AG09309 (cell line): ENCODE measurements around a stretch of chr3.

DNA sequence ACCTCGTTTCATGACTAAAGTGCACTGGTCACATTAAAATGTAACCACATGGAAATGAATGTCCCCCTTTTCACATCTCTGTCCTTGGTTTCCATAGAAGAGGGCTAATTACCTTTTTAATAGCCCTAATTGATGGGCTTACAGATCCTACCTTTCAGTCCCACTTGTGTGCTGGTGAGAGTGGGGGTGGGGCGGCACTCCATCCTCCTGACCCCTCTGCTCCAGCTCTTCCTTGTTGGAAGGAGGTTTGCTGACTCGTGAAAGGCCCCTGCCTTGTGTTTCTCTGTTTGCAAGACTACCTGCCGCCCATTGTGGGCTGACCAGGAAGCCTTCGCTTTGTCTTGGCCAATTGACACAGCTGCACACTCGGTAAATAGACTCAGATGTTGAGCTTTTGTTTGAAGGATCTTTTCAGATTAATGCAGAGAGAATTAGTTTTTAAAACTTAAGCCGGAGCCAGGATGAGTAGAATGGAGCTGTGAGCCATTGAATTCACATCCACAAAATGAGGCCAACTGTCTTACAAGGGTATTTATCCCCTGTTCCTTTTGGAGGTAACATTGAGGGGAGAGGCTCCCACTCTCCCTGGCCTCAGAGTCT, 197.3 kb upstream of the HES1 start:
- RRBS = no CpG with 5 or more reads among the region's 7 CpGs

DNA sequence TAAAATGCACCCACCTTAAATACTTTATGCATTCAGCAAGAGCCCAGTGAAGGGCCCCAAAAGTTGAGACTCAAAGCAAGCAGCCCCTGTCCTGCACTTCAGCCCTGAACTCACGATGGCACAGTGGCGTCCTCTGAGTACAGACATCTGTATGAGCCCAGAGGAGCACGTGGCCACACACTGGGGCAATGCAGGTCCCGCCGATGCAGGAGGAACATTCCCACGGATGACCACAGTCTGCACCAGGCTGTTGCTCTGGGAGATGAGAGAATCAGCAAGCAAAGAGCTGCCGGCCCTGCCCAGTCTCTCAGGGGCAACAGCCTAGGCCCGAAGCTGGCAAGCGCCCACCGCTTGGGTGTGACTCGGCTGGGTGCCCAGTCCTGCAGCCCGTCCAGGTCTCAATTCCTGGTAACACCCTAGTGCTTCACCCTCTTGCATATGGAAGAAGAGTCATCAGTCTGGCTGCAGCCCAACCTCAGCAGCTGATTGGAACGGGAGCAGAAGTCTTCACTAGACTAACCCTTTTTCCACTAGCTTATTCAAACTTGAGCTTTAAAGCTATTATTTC, 153.7 kb upstream of the HES1 start:
- RRBS = no CpG with 5 or more reads among the region's 13 CpGs

DNA sequence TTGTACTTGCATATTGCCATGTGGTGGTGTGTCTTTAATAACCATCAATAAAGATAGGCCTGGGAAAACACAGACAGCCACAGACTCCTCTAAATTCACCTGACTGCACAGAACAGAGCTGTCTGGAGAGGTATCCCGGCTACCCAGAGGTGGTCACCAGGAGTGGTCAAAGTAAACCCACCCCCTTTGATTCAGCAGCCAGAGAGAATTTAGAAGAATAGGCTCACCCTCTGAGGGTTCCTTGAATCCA, 11.6 kb upstream of the HES1 start:
- RRBS = no CpG with 5 or more reads among the region's 1 CpG

GRCh38 chr3:194250161-194250784, 100.9 kb downstream of the CPN2 start:
- RRBS = no CpG with 5 or more reads among the region's 9 CpGs

- RRBS = 64% methylated on average over 3 of the region's 5 CpGs
Observed at GRCh38 chr3:194261465-194261887, 89.7 kb downstream of the CPN2 start.

DNA sequence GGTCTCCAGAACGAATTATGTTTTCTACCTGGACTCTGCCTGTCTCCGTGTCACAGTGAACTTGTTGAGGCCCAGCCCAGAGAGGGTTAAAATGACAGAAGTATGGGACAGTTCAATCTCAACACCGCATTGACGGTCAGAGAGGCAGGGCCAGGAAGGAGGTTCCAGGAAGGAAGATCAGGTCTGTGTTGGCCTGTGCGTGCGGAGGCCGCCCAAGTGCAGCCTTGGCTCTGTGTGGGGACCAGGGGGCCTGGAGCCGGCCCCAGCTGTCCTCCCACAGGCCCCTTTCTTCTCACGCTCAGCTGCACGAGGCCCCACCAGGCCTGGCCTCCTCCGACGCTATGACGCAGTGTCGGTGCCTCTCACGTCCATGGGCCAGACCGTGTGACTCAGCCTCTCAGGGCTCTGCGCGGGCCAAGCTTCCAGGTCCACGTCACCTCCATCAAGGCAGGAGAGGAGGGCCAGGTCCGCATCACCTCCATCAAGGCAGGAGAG, 83.3 kb downstream of the CPN2 start:
- RRBS = no CpG with 5 or more reads among the region's 20 CpGs

DNA sequence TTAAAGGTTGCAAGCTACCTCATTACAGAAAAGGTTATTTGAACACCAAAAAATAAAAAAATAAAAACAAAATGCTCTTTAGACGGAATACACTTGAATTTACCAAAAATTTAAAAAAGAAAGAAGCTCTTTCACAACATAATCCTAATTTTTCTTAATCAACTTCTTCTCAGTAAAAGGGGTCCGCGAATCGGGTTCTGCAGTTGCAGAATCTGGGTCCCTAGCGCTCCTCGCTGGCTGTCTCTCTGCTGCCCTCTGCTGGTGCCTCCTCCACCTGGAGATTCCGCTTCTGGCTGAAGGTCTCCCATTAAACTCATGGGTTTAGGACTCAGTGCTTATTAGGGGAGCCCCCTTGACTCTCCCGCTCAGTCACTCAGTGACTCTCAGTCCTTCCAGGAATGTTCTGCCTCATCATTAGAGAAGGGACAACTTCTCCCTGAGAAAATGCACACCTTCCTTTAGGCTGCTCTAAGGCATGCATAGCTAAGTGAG, 7.2 kb downstream of the CPN2 start:
- RRBS = no CpG with 5 or more reads among the region's 8 CpGs

DNA sequence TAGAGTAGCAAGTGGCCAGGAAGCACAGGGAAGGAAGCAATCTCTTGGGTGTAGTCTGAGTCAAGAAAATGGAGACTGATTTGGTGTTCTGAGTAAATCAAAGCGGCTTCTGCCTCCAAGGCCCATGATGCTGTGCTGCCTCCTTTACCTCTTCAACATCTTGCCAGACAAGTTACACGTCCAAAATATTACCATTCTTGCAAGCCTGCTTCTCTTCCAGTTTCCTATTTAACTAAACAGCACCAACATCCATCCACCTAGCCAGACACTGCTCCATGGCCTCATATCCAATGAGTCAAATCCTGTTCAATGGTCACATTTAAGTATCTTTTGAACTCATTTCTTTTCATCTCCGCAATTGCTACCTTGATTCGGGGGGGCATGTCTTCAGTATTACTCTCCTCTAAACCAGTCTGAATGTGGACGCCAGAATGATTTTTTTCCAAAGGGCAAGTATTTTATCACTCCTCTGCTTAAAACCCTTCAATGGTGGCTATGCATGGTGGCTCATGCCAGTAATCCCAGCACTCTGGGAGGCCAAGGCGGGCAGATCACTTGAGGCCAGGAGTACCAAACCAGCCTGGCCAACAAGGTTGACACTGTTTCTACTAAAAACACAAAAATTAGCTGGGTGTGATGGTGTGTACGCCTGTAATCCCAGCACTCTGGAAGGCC, 35.1 kb downstream of the ATP13A3 start:
- RRBS = no CpG with 5 or more reads among the region's 7 CpGs

GRCh38 chr3:194452454-194453319, 34.1 kb downstream of the ATP13A3 start:
- RRBS = no CpG with 5 or more reads among the region's 6 CpGs

DNA sequence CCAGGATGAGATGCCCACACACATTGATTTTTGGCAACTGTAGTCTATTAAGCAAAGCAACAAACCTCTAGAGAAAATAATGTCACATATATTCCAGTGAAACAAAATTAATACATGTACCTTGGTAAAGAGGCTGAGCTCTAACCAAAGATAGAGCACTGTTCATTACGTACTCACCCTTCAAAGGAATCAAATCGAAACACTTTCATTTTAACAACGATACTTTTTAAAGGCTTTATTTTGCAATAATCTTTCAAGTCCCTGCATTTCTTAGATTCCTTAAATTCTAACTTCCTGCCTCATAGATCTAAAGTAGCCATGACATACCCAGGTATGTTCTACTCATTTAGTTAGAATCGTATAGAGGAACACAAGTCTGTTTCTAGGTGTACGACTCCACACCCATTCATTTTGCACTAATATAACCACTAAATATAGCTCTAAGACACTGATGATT, 1.5 kb downstream of the ATP13A3 start:
- RRBS = no CpG with 5 or more reads among the region's 5 CpGs

DNA sequence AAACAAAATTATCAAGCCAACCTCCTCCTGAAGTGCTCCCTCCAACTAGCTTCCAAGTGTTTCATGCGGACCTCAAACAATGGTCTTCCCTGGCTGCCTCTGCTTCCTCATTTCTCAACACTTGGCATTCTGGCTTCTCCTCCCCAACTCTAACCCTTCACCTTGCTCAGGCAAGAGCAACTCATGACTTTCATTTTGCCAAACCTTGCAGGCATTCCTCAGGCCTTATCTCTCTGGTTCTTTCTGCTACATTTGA, 1.5 kb upstream of the ATP13A3 start:
- RRBS = no CpG with 5 or more reads among the region's 1 CpG

DNA sequence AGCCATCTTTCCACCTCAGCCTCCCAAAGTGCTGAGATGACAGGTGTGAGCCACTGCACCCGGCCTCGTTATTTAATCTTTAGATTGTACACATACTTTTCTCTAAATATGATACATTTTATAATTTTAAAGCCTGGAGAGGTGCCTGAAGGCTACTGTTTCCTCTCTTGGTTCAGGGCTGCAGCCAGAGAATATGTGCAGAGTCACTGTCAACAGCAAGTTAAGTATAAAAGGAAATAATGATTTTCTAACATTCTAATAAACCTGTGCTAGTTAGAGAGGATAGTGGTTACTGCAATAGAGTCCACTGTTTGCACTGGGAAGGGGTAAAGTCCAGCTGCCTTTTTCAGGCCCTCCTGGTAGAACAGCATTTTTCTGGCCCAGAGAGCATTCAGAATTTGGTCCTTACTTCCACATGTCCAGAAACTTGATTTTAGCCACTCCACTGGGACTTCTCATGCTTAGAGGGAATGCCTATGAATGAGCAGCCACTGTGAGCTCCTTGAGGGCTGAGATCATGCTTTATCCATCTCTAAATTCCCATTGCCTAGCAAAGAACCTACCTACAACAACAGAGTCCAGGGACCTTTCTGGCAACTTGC, 50.0 kb upstream of the ATP13A3 start:
- RRBS = no CpG with 5 or more reads among the region's 2 CpGs

- RRBS = no CpG with 5 or more reads among the region's 16 CpGs
Observed at GRCh38 chr3:194609641-194610123, 23.5 kb downstream of the TMEM44 start.

DNA sequence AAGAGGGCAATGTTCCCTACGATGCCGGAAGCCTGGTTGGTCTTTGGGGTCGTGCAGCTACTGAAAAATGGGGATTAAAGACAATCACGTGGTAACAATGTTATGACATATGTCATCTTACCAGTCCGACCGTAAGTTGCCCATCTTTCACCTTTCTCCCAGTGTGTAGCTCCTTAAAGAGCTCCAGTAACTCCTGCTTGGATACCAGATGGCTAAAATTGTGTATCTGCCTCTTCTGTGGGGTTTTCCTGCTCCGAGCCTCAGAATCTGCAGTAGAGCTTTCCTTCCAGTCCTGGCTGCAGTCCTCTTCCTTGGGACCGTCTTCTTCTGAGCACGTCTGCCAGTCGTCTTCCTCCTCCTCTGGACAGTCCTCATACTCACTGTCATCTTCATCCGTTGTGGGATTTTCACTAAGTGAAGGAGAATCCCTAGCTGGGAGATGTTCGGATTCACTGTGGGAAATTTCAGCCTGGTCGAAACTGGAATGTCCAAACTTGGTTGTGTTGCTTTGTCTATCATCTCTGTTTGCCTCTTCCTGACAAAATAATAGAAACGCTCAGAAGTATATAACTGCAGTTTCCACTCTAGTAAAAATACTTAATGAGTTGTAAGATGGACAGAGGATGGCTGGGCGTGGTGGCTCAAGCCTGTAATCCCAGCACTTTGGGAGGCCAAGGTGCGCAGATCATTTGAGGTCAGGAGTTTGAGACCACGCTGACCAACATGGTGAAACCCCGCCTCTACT, 19.2 kb downstream of the LSG1 start:
- RRBS = no CpG with 5 or more reads among the region's 18 CpGs

DNA sequence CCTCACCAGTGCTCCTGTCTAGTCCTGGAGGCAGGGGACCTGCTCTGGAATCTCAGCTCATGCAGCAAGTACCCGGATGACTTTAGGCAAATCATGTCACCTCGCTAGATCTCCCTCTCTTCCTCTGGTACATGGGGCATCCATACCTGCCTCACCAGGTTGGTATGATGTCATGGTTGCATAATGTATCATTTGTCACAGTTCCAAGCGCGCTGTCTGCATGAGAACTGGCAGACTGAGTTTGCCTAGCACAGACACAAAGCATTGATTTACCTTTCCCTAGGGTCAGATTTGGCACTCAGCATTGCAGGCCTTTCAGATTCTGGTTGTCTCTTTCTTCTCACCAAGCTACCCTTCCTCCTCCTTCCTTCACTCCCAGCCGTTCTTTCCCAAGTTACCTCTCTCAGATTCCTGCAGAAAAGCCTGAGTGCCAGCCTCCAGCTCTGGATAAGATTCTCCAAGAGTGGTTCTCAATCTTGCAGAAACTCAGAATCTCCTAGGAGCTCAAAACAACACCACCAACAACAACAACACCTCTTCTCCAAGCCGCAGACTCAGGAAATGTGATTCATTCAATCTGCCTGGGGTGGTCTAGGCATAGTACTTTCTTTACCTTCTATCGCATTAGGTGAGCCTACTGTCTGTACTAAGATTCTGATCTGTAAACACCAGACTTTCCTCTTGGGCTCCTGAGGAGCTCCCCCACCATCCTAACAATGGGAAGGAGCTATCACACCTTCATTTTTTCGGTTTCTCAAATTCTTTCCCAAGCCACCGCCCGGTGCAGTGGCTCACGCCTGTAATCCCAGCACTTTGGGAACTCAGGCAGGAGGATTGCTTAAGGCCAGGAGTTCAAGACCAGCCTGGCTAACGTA, 29.6 kb downstream of the FAM43A start:
- RRBS = no CpG with 5 or more reads among the region's 12 CpGs

- RRBS = 69% methylated on average over 3 of the region's 17 CpGs
Observed at GRCh38 chr3:195030785-195031554, 240.0 kb downstream of the XXYLT1 start.

DNA sequence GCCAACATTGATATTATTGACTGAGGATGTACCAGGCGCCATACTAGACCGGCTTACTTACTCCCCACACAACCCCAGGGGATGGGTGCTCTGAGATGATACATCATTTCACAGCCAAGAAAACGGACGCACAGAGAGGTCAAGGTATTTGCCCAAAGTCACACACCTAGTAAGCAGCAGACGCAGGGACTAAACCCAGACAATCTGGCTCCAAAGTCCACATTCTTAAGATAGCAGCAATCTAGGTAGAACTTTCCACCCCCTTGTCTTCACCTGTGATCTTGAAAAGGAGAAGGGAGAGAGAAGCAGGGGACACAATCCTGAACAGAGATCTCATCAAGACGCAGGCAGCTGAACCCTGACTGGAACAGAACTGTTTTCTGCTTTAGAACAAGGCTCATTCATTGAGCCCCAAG, 200.6 kb downstream of the XXYLT1 start:
- RRBS = no CpG with 5 or more reads among the region's 6 CpGs

DNA sequence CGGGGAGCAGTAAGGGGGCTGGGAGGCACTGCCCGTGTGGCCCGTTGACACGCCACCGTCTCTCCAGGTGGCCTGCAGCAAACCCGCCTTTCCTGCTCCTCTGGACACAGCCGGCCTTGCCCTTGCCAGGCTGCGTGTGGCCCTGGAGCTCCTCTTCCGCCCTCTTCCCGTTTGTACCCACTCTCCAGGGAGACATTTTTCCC, 184.0 kb downstream of the XXYLT1 start:
- RRBS = no CpG with 5 or more reads among the region's 10 CpGs

DNA sequence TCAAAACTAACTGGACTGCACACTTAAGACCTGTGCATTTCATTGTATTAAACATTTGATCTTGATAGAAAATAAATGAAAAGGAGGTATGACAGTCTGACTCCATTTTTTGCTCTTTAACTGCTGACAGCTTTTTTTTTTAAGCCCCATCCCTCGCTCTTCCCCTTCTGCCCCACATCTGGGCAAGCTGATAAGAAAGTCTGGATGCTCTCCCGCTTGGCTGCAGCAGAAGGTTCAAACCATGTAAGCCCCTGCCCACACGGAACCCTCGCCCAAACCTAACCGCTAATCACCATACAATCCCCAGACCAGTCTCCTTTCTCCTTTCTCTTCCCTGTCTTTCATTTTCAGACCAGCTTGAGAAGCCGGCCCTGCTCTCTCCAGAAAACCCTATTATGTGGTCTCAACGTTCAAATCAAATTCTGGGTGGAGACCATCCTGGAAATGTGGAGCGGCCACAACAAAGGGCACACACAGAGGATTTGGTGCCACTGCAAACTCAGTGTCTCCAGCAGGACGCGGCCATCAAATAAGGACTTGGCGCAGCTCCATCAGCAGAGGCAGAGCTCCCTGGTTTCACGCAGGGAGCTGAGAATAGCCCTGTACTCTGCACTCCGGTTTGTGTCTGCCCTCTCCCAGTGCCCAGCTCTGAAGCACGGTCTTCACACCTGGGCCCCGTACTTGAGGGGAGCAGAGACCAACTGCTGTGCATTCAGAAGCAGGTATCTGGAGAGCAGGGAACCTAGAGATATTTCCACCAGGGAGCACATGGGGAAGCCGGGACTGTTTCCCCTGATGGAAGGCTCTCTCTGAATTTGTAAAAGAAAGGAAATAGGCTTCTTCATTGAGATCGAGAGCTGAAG, 92.7 kb downstream of the XXYLT1 start:
- RRBS = no CpG with 5 or more reads among the region's 17 CpGs

DNA sequence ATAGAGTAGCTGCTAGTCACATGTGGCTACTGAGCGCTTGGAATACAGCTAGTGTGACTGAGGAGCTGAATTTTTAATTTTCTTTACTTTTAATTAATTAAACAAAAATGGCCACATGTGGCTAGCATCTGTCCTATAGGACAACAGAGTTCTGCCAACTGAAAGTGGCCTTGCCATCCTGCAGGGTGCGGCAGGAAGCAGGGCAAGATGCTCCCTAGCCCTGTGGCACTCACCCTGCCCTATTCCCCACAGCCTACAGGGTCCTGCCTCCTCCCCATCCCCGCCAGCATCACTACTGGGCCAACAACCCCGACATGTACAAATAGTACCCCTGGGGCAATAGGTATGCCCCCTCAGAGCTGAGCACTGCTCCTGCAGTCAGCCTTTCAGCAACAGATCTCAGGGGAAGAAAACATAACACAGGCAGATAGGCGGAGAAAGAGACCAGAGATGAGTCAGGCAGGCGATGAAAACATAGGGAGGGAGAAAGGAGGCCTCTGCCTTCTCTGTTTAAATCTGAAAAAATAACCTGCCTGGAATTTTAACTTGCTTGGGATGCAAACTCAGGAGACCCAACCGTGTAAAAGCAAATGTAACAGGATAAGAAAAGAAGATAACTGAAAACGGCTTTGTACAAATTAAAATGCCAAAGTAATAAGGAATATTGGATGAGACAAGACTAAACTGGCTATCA, 74.7 kb downstream of the XXYLT1 start:
- RRBS = no CpG with 5 or more reads among the region's 8 CpGs